GM23338 (cell line): ENCODE results near the genes DYNLT5 and INSL5.

DNA sequence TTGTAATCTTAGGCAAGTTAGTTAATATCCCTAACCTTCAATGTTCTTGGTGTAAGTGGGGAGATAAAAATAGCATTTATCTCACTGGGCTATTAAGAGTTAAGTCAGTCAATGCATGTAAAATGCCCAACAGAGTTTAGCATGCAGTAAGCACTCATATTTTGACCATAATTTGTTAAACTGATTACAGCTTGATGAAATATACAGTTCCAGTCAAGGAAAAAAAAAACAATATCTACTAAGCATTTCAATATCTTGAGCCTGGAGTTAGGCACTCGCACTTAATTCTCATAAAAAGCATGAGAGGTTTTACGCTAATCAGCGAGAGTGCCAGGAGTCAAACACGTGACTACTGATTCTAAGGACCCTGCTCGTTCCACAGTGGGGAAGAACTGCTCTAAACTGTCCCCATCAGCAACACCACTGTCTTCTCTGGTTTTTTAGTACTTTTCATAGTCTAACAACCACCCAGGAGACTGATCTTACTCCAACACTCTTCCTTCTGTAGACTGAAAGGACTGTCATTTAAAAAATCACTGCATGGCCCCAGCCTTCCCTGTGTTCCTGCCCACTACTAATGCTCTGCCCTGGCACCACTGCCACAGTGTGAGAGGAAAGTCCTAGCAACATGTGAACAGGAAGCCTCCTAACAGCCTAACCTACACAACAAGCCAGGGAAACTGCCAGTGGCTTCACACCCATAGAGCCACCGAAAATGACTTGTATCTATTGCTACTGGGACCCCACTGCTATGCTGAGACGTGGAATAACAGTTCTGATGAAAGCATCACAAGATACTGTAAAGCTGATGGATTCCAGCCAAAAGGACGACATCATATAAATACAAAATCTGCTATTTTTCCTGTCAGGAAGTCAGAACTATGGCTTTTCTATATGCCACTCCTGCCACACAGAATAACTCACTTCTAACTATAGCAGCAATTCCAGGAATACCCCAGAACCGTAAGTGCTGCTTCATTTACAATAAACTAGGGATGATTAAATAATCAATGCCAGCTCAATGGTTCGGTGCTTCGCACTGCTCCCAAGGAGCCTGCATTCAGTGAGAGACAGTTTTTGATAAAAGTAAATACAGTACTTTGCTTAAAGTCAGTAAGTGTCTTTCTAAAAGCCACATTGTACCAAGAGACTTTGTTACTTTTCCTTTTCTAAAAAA lies 75.0 kb downstream of the JAK1 start:
- PRO-cap = no peak
- RAMPAGE, long total RNA = no peak

GRCh38 chr1:64905179-64905488 lies 61.2 kb downstream of the JAK1 start:
- PRO-cap = no peak
- RAMPAGE, long total RNA = no peak

GRCh38 chr1:64925994-64926735 lies 40.2 kb downstream of the JAK1 start:
- PRO-cap = no peak
- RAMPAGE, long total RNA = no peak

DNA sequence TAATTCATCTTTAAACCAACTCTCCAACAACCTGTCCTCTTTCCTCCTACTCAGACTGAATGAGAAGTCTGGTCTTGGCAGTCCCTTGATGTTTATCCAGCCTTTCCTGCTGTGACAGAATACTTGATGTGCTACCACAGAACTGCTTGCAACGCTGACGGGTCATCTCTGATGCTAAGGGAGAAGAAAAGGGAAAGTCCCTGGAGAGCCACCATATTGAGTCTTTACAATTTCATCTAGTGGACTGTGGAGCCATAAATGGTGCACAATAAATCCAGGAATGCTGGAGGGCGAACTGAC lies 30.8 kb downstream of the JAK1 start:
- PRO-cap = no peak
- RAMPAGE, long total RNA = no peak

DNA sequence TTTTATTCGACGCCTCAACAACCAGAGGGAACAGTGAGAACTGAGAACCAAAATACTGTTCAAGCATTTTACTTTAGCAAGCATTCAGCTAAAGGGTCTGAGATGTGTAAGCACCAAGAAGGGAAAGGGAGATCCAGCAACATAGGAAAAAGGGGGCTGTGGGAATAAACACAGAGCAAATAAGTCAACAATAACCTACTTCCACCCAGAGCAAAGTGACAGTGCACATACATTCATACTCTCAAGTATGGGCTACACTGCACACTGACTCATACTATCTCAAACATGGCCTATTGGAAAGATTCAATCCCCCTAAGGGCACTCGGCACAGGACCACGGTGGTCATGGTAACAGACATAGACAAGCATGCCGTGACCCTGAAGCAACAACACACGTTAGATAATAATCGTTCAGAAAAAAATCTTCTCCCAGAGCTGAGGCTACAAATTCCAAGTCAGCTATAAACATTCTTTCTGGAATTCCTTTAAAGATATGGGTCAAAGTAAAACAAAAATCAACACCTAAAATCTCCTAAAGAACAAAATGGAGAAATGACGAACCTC lies 16.7 kb upstream of the JAK1 start:
- PRO-cap = no peak
- RAMPAGE, long total RNA = no peak

- PRO-cap = unidirectional peak, plus-strand start at chr1:65147102
- RAMPAGE, long total RNA = no peak
These were observed 1.1 kb upstream of the AK4 start for GRCh38 chr1:65146937-65147261.

GRCh38 chr1:65148509-65149853 lies 978 bp downstream of the AK4 start:
- PRO-cap = bidirectional peak, plus-strand start at chr1:65148675, minus-strand start at chr1:65148620; bidirectional peak, plus-strand start at chr1:65148994, minus-strand start at chr1:65148893; bidirectional peak, plus-strand start at chr1:65149228, minus-strand start at chr1:65149075; bidirectional peak, plus-strand start at chr1:65149614, minus-strand start at chr1:65149297
- RAMPAGE, long total RNA = start-site peak on the plus strand at chr1:65148995-65149051, 341 and 96 reads in 2 replicates

DNA sequence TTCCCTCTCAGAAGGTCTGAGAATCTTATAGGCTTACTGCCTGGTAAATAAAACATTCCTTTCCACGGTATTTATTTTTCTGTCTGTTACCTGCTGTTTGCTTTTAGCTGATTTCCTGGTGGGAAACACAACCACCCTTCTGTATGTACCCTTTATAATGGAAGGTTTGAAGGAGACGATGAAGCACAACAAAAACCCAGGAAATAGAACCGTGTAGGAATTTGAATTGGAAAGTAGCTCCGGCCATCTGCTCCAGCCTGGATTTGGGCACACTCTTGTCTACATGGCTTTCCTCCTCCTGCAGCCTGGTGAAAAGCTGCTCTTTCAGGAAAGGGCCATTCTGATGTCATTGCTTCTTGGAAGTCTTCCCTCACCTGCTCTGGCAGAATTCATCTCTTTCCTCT lies 2.5 kb downstream of the AK4 start:
- PRO-cap = bidirectional peak, plus-strand start at position 206 of the sequence, minus-strand start at position 159 of the sequence; bidirectional peak, plus-strand start at position 287 of the sequence, minus-strand start at position 277 of the sequence
- RAMPAGE, long total RNA = no peak

DNA sequence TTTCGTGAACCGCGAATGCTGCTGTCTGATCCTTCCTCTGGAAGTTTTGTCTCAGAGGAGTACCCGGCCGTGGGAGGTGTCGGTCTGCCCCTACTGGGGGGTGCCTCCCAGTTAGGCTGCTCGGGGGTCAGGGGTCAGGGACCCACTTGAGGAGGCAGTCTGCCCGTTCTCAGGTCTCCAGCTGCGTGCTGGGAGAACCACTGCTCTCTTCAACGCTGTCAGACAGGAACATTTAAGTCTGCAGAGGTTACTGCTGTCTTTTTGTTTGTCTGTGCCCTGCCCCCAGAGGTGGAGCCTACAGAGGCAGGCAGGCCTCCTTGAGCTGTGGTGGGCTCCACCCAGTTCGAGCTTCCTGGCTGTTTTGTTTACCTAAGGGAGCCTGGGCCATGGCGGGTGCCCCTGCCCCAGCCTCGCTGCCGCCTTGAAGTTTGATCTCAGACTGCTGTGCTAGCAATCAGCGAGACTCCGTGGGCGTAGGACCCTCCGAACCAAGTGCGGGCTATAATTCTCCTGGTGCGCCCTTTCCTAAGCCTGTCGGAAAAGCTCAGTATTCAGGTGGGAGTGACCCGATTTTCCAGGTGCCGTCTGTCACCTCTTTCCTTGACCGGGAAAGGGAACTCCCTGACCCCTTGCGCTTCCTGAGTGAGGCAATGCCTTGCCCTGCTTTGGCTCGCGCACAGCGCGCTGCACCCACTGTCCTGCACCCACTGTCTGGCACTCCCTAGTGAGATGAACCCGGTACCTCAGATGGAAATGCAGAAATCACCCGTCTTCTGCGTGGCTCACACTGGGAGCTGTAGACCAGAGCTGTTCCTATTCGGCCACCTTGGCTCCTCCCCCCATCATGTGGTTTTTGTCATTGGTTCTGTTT lies 129.9 kb downstream of the LEPR start:
- PRO-cap = bidirectional peak, plus-strand start at position 489 of the sequence, minus-strand start at position 234 of the sequence; unidirectional peak, minus-strand start at position 623 of the sequence
- RAMPAGE, long total RNA = no peak

DNA sequence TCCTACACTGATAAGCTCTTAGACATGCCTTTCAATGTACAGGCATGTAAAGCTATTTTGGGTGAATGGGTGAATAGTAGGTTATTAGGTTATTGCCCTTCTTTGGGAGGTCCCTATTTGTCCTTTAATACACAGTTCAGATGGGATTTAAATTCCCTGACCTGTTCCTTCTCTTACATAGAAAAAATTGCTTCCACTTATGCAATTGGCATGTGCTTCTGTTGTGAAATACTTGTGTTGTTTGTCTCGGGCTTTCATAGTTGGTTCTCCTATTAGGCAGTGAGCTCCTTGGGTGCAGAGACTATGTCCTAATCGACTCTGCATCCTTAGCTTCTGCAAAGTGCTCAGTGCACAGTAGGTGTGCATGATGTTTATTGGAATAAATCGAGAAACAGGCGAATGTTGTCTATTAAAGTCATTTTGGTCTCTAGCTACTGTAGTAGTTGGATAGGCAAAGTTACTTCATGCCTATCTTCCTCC lies 1.3 kb upstream of the PDE4B start:
- PRO-cap = no peak
- RAMPAGE, long total RNA = no peak

DNA sequence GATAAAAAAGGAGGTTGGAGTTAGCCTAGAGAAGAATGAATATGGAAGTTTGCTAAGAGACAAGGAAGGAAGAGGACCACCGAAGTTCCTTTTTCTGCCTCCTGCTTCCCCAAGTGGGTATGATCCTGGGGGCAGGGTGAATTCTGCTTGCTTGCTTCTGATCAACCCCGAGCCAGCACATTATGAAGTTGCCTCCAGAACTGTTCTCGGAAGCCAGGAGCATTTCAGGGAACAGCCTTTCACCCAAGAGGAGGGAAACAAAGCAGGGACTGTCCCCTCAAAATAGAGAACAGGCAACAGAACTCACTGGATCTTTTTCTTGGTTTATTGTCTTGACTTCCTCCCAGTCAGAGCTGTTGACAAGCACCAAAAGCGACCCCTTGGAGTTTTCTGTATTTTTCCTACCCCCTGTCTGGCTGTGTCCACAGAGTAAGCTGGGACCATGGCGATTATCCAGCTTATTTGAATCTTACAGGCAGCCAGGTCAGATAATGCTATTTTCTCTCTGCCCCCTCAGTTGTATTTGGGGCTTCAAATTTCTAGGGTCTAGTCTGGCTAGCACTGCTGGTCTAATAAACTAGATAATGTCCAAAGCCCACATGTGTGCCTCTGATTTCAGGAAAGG lies 258.3 kb upstream of the SGIP1 start:
- PRO-cap = no peak
- RAMPAGE, long total RNA = no peak

GRCh38 chr1:66276188-66276509 lies 257.8 kb upstream of the SGIP1 start:
- PRO-cap = no peak
- RAMPAGE, long total RNA = no peak

GRCh38 chr1:66373157-66373672 lies 160.7 kb upstream of the SGIP1 start:
- PRO-cap = no peak
- RAMPAGE, long total RNA = no peak

DNA sequence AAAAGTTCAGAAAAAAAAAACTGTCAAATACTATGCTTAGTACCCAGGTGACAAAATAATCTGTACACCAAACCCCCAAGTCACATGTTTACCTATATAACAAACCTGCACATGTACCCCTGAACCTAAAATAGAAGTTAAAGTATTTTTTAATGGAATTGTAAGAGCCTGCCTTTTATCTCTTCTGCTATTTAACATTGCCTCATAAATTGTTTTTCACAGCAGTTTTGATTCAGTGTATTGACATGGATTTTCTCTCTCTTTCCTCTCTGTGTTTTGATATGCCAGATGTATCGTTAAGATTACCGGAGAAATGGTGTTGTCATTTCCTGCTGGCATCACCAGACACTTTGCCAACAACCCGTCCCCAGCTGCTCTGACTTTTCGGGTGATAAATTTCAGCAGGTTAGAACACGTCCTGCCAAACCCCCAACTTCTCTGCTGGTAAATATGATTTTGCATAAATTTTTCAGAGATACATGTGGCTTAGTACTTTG lies 23.2 kb upstream of the DYNLT5 start:
- PRO-cap = no peak
- RAMPAGE, long total RNA = no peak

DNA sequence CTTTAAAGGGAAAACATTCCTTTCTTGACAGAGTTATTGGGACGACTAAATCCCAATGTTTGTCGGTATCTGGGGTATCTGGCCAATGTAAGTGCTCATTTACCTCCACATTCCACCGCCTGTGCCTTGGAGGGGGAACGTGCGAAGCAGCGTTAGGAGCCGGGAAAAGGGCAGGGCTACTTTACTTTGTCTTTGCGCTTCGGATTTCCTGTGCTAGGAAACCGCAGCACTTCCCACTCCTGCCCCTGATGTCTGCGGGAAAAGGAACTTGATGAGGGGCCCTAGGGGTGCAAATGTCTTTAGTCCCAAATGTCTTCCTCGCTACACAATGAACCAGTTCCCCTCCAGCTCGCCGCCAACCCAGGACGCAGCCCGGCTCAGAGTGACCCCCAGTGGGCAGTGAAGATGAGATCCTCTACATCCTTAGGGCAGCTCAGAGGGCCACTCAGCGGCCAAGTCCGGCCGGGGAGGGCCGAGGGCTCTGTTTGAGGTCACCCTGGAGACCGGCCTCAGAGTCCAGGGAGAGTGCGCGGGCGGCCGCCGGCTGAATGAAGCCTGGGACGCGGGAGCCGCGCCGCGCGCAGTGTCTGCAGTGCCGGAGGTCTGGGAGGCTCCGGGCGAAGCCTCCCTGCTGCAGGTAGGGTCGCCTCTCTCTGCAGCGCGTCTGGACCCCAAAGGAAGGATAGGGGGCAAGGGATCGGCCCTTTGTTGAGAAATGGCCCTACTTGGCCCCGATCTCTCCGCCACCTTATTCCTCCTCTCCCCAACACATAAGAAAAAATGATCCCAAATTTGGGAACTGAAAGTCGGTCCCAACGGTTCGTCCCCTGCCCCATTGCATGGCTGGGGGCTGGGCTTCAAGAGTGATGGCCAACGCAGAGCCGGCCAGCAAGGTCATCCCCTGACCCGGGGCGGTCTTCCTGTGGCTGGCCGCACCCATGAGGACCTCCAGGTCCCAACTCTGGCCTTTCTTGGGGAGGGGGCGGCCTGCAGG lies at the start of gene DYNLT5:
Gene DYNLT5 (plus strand): TSS at position 512 of the 994 bp plus-strand sequence.
- PRO-cap = unidirectional peak, plus-strand start at position 108 of the sequence; bidirectional peak, plus-strand start at position 448 of the sequence, minus-strand start at position 373 of the sequence; bidirectional peak, plus-strand start at position 512 of the sequence, minus-strand start at position 550 of the sequence; unidirectional peak, minus-strand start at position 772 of the sequence; unidirectional peak, minus-strand start at position 841 of the sequence
- RAMPAGE, long total RNA = no peak

DNA sequence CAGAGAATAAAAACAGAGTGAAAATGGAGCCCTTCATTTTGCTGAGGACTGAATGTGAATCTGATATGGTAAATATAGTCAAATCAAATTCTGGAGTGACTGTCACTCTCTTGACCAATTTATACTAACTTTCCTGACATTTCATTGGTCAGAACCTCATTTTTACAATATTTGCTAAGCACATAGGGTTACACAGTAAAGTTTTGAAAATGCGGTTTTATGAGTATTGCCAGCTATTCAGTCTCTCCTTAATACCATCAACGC lies at the start of gene INSL5:
Gene INSL5 (minus strand): TSS at position 92 of the 264 bp plus-strand sequence.
- PRO-cap = no peak
- RAMPAGE, long total RNA = no peak

GRCh38 chr1:66918896-66919477 lies 5.7 kb downstream of the DNAI4 start:
- PRO-cap = no peak
- RAMPAGE, long total RNA = no peak

GRCh38 chr1:66925888-66926273 lies 1.1 kb downstream of the MIER1 start:
- PRO-cap = no peak
- RAMPAGE, long total RNA = no peak

DNA sequence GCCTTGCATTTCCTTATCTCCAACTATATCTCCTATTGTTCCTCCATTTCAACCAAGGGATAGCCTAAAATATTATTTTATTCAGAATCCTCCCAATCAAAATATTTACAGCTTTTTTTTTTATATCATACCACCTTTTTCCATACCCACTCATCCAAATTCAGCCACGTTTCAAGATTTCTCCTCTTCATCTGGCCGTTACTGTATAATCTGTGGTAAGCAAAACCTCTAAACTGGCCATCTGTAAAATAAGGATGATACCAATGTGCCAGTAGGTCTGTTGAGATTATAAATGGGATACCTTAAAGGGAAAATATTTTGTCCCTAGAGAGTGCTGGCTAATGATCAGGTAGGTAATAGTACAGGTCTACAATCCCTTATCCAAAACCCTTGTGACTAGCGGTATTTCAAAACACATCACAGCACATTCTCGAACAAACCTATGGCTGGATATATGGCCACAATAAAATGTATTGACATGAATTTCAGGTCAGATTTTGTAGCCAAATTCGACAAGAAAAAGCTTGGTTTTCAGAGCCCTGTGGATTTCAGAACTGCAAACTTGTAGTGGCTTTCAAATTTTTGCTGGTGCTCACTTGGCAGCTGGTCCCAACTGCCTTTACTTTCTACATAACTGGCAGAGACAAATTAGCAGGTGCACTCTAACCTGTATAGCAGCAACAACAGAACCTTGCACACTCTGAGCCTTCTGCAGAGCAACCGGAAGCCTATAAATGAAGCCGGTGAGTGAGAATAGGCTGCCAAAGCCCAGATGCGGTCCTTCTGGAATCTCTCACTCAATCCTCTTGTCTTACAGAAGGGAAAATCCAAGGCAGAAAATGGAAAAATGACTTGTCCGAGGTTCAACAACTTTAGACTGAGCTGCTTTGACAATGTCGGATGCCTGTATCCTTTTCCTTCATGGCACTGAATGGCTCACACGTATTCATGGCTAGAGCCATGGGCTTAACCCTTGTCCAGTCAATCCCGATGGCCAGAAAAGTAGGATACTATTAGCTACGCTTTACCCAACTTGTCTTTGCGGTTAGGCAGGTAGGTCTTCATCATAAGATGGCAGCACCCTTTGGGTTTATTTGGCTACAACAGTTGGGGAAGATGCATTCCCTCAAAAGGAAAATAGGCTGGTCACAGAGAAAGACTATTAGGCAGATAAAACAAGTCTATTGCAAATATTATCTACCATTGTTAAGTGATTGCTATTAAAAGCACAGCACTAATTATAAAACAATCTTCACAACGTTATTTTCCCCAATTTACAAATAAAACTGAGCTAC lies 61.8 kb downstream of the SLC35D1 start:
- PRO-cap = no peak
- RAMPAGE, long total RNA = no peak

DNA sequence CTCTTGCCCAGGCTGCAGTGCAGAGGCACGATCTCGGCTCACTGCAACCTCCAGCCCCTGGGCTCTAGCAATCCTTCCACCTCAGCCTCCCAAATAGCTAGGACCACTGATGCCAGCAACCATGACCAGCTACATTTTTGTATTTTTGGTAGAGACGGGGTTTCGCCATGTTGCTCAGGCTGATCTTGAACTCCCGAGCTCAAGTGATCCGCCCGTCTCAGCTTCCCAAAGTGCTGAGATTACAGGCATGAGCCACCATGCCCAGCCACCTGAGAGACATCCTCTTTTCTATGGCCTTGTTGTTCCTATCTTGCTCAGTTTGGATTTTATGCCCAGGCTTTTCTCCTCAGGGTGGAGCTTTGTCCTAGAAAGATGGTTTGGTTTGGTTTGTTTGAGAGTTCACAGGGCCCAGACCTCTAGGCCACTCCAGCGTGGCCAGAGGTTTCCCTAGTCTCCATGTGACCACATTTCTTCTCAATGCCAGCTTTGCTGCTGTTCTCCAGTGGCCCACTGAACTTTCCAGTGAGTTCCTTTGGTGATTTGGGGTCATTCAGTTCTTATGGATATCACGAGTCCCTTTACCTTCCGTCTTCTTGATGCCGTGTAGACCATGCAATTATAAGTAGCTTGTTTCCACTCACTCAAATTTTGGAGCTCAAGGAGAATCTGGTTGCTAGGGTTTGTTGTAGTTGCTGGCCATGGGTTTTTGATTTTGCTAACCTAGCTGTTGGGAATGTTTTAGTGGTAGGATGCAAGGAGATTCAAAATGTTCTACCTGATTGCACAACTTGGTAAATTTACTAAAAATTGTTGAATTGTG lies 92.6 kb upstream of the SERBP1 start:
- PRO-cap = no peak
- RAMPAGE, long total RNA = no peak